ENCODE results near the gene UBE2G2.

- PRO-cap, result bidirectional peak, plus-strand start at chr21:44801883, minus-strand start at chr21:44801820
These were observed at the start of gene UBE2G2 for GRCh38 chr21:44801601-44802793. TSS of gene UBE2G2 (minus strand) at chr21:44801820.

- PRO-cap, result no peak
These were observed 23.2 kb downstream of the PTTG1IP start for GRCh38 chr21:44850089-44850828.

DNA sequence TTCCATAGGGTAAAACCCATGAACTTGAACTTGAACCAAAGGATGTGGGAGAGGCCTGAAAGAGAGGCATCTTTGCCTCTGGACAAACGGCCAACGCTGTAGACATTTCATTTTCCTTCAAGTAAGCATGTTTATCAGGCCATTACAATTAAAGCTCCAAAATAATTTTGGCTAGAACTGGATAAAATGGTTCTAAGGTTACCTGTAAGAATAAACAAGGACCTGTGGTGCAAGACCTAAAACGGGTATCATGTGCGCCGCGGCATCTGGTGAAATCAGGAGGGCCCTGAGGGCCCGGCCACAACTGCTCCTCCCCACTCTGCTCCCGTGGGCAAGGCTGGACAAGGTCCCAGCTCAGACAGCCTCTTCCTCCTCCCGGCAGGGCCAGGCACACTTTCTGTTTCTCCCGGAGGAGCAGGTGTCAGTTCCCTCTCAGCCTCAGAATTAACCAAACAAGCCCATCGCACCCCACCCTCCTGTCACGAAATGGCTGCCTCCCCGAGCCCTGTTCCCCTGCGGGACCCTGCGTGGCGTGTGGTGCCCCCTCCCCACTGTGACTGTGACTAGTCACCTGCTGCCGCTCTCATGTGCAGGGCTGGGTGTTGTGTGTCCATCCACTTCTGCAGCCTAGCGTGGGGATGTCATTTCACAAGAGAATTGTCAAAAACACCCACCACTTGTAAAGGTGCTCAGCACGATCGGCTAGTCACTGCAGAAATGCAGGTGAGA lies 15.2 kb downstream of the PTTG1IP start:
- PRO-cap, result no peak

DNA sequence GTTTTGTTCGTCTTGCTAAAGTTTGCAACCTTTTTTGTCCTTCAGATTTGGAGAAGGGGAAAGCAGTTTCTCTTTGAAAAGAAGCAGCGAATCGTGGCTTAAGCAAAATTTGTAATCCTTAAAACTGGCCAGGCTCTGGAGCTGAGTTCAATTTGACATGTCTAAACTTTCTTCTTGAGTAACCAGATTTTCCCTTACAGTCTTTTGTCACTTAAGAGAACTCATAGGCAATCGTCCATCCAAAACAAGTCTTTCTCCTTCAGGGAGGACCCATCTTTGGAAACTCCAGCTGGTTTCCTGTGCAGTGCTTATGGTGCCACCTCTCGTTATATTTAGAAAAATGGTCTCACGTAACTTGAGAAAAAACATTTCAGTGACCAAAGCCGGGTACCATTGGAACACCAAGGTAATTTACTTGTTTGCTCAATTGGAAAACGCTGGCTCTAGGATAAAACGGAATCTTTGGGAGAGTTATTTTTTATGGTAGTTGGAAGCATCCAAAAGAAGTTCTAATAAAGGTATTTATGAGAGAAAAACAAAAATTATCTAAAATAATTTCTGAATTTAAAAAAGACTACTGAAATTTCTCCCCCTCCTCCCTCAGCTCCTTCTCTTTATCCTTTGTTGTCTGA lies 1.9 kb upstream of the PTTG1IP start:
- PRO-cap, result unidirectional peak, minus-strand start at position 285 of the sequence

GRCh38 chr21:44931029-44931873 lies 8.6 kb upstream of the SLX9 start:
- PRO-cap, result no peak

DNA sequence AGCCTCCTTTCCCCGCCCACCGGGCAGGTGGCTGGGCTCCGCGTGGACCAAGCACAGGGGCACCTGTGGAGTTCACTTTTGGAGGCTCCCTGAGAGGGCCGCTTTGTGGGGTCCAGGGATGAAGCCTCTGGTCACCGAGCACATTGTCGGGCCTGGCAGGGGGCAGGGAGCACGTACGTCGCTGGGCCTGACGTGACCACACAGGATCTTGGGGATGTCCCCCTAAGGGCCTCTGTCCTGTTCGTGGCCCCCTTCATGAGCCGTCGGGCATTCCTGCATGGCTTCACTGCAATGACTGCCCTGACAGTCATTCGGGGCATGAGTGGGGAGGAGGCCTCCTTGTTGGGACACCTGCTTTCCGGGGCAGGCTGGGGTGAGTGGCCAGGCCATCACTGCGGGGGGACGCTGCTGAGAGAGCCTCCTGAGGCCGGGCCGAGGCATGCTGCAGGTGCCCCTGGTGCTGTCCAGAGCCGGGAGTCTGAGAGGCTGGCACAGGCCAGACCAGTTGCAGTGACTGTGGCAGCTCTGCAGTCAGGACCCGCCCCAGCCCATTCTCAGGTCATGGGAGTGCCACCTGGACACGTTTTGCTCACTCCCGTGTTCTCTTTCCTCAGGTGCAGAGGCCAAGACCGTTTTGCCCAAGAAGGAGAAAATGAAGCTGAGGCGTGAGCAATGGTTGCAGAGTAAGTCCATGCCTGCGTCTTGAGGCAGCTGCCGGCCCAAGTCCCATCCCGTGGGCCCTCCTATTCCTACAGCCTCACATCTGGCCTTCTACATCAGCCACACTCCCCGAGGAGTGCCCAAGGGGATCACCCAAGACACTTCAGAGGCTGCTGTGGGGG lies 19.9 kb downstream of the SLX9 start:
- PRO-cap, result no peak

DNA sequence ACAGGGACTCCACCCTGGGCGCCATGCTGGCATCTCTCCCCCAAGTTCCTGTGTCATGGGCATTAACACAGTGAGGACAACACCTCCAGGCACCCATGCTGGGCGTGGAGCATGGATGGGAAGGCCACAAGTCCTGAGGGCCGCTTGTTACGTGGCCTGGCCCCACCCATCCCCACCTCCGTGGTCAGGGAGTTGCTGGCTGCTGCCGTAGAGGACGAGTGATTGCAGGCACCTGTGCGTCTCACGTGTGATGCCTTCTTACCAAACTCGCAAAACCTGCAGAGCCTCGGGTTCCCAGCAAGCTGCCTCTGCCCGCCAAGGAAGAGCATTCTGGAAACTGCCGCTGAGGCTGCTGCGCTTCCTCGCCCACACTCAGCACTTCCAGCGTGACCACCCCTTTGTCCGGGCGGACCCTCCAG lies 60.3 kb downstream of the SLX9 start:
- PRO-cap, result no peak

- PRO-cap, result bidirectional peak, plus-strand start at chr21:45041597, minus-strand start at chr21:45041480
These were observed 33.1 kb upstream of the ADARB1 start for GRCh38 chr21:45041202-45041831.

GRCh38 chr21:45095485-45096017 lies 21.2 kb downstream of the ADARB1 start:
- PRO-cap, result no peak

DNA sequence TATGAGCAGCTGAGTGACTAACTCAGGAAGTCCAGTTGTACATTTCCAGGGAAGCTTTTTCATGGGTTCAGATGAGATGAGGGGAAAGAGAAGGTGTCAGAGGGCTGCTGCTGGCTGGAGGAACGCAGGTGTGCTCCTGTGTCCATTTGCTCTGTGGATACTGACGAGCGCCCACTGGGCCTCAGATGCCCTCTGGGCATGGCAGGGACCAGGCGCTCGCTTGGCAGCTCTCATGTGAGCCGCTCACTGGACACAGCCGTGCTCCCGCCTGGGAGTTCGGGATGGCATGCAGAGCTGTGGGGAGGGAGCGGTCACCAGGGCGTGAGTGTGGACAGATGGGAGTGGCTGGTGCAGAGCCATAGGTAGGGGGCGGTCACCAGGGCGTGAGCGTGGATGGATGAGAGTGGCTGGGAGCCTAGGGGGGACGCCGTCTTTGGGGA lies 55.0 kb downstream of the ADARB1 start:
- PRO-cap, result unidirectional peak, plus-strand start at position 85 of the sequence

DNA sequence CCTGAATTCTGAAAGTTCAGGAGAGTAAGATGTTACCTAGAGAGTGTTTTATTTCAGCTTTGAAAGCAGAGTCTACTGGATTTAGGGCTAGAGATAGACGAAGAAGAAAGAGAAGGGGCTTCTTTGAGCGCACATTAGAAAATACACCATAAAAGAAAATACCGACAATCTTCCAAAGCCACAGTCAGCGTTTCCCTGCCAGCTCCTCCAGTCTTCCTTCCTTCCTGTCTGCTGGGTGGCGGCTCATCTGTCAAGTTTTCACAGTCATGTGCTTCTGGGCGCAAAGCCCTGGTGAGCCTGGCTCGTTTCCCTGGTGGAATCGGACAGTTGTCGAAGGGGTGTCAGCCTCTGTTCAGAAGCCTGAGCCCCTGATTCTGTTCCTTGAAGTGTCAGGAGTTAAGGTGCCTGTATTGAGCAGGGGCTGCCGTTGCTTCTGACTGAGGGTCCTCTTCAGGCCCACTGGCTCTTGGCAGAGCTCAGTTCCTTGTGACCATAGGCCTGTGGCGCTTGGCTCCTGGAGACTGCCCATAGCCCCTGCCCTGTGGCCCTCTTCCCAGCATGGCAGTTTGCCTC lies 58.5 kb downstream of the ADARB1 start:
- PRO-cap, result unidirectional peak, minus-strand start at position 226 of the sequence

GRCh38 chr21:45152115-45152762 lies 77.9 kb downstream of the ADARB1 start:
- PRO-cap, result no peak

GRCh38 chr21:45292293-45293323 lies 4.9 kb upstream of the POFUT2 start:
- PRO-cap, result no peak

DNA sequence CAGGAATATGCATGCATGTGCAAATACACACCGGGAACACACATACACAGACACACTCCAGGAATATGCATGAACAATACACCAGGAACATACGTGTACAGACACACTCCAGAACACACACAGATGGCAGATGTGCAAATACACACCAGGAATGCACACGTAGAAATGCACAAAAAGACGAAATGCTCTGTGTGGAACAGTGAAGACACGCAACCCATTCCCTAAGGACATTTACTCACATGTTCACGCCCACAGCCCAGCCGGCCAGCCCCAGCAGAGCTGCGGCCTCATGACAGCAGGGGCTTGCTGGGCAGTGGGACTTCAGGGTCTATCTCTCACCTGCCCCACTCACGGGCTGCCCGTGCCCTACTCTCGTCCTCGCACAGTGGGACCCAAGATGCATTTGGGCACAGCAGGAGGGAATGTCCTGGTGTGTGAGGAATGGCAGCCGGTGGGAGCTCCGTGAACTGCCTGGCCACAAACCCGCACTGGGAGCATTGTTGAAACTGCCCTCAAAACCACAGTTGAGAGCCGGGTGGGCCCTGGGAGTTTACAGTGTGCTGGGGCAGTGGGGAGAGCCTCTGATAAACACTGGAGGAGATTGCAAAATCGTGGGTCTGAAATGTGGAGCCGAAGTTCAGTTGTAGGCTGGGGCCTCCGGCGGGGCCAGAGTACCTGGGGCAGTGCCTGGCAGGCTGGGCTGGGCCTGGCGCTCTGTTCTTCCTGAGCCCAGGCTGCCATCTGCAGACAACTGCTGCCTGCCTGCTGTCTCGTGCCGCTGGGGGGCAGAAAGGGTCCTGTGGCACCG lies 20.6 kb upstream of the POFUT2 start:
- PRO-cap, result no peak

DNA sequence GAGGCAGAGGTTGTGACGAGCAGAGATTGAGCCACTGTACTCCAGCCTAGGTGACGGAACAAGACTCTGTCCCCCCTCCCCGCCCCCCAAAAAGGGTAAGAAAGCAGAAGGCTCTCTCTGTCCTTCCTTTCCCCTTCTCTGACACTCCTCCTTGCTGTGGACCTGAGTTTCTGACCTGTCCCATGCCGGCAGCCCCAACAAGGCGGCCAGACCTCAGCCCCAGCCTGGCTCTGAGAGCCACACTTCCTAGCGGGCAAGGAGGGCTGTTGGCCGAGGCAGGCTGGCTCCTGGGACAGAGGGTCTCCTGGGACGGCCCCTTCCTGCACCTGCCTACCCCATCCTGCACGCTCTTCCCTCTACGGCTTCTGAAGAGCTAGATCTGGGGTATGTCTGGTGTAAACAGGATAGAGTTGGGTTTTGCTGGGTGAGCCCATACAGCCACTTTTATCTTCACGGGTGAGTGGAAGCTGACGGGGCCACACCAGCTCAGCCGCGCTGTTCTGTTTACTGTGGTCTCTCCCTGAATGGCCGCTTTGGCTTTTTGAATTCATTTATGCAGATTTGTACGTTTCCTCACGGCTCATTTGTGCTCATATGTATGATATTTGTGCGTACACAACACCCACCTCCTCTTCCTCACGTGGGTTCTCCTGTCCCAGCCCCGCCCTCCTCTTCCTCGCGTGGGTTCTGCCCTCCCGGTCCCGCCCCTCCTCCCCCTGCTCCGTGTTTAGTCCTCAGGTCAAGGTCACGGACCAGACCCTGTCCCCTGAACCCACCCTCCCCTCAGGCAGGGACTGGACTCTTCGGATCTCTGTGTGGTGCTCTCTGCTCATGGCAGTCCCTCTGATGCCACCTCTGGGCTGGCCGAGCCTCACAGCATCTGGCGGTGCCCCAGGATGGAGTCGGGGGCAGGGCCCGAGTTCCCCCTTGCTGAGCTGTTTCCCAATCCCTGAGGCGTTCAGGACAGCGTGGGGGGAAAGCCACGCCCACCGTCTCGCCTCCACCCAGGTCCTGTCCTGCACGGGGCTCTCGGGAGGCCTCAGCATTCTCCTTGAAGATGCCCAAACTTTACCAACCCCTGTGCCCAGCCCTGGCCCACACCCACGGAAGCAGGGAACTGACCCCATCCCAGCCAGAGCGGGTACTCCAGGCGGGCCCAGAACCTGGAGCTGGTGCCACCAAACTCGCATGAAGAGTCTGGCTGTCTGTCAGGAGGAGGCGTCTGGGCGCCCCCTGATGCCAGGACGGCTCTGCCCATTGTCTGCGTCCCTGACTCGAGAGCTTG lies 34.8 kb upstream of the POFUT2 start:
- PRO-cap, result bidirectional peak, plus-strand start at position 961 of the sequence, minus-strand start at position 845 of the sequence

GRCh38 chr21:45366734-45367650 lies 38.0 kb upstream of the COL18A1 start:
- PRO-cap, result no peak

DNA sequence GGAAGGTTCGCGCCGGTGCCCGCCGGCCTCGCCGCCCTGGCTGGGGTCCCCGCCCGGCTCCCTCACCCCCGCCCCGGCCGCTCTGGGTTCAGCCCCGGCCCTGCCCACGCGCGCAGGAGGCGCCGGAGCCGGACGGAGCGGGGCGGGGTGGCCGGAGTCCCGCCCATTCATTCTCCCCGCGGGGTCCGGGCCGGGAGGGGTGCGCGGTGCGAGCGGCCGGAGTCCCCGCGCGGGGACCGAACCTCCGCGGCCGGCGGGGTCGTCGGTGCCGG lies 464 bp downstream of the COL18A1 start:
- PRO-cap, result bidirectional peak, plus-strand start at position 181 of the sequence, minus-strand start at position 60 of the sequence

DNA sequence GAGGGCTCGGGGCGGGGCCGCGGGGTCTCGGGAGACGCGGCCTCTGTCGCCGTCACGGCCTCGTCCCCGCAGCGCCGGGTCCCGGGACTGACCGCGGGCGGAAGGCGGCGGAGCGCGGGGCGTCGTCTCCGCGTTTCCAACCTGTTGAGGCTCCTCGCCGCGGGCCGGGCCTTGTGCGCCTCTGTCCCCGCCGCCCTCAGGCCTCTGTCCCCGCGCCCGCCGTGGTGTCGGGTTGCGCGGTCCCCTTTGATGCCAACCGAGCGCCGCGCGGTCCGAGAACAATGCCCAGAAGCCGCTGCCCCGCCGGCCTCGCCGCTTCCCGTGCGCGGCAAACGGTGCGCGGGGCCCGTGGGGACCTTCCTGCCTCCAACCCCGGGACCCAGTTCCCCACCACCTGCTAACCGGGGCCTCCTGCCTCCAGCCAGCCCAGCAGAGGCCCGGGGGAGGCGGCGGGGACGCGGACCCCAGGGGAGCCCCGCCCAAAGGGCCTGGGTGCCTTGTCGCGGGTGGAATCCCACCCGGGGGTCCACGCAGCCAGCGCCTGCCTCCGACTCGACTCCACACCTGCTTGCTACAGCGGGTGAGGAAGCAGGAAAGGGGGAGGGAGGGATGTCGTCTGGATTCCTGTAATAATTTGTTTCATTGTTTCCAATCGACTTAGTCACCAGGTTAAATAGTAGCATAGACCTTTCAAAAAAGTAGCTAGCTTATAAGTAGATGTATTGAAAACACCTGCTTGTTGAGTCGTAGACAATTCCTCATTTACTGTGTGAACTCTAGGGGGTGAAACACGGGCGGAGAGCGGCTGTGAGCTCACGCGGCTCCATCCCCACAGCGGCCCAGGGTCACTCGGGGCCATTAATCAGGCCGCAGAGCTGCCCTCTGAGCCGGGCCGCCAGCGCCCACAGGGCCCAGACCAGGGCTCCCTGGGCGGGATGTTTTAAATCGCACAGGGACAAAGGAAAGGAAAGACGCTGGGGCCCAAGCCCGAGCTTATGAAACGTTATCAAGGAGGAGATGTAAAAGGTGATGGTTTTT lies 1.1 kb downstream of the COL18A1 start:
- PRO-cap, result no peak

GRCh38 chr21:45406803-45407301 lies 1.9 kb downstream of the COL18A1 start:
- PRO-cap, result no peak

GRCh38 chr21:45410321-45411317 lies 5.7 kb downstream of the COL18A1 start:
- PRO-cap, result no peak